Non-pigmented ciliary epithelial cell (primary cell): ENCODE measurements around a stretch of chr11.

GRCh38 chr11:34599576-34599988 lies 21.3 kb upstream of the EHF start:
- RRBS = no CpG with 5 or more reads among the region's 6 CpGs

DNA sequence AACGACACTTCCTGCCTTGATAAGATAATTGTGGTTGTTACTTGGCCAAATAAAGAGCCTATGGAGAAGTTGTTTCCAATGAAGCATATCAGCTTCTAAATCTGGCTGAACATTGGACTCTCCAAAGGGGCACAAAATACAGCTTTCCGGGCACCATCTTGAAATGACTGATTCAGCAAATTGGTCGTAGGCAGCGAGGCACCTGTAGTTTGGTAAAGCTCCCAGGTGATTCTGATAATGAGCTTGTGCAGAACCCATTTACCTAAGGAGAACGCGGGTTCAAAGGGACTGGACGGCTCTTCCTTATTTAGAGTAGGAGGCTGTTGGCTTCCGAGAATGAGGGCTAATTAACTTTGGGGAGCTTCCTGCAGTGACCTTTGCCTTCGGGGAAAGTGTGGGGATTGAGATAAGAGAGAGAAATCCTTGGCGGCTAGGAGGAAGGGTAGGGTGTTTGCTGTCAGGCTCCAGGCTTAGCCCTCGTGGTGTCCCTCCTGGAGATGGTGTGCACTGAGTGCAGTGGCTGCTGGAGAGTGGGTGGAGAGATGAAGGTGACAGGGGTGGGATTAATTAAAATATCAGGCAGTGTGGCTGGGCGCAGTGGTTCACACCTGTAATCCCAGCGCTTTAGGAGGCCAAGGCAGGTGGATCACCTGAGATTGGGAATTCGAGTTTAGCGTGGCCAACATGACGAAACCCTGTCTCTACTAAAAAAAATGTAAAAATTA lies 17.4 kb upstream of the EHF start:
- RRBS = no CpG with 5 or more reads among the region's 16 CpGs

DNA sequence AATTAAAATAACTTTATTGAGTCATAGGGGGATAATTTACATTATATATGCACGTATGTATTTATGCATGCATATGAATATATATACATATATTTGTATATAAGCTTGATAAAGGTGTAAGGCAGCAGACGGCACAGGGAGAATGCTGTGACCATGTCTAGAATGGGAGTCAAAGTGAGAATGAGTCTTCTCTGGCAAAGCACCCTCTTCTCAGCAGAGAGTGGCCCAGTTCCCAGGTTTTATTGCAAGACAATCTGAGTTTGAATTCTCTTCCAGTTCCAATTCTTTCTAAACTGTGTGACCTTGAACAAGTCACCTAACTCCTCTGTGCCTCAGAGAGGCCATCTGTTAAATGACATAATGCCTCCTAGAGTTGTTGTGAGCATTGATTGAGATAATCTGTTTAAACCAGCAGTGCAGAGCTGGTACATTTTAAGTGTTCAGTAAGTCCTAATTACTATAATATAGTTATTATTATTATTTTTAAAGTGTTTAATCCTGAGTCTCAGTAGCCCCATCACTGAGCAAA lies 13.8 kb downstream of the EHF start:
- RRBS = no CpG with 5 or more reads among the region's 2 CpGs

DNA sequence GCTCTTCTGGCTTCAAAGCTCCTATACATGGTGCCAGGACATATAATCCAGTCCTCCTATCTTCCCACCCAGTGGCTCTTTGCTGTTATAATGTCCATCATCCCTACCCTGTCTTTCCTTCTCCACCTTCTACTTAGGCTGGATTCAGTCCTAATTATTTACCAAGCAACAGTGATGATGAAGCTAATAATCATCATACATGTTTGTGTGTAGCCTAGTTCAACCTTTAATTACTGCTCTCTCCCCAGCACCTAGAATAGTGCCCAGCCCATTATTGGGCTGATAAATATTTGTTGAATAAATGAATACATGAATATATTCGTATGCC lies 20.1 kb downstream of the EHF start:
- RRBS = no CpG with 5 or more reads among the region's 1 CpG

DNA sequence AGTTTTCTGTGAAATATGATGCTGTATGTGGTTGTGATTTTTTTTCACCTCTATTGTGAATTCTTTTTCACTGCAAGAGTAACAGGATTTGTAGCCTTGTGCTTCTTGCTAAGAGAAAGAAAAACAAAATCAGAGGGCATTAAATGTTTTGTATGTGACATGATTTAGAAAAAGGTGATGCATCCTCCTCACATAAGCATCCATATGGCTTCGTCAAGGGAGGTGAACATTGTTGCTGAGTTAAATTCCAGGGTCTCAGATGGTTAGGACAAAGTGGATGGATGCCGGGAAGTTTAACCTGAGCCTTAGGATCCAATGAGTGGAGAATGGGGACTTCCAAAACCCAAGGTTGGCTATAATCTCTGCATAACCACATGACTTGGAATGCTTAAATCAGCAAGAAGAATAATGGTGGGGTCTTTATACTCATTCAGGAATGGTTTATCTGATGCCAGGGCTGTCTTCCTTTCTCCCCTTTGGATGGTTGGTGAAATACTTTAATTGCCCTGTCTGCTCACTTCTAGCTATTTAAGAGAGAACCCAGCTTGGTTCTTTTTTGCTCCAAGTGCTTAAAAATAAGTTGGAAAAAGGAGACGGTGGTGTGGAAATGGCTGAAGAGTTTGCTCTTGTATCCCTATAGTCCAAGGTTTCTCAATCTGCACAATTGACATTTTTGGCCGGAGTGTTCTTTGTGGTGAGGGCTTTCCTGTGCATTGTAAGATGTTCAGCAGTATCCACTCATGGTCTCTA lies 38.4 kb downstream of the EHF start:
- RRBS = no CpG with 5 or more reads among the region's 4 CpGs

- RRBS = no CpG with 5 or more reads among the region's 10 CpGs
Measured at GRCh38 chr11:34685148-34685563, 64.3 kb downstream of the EHF start.

DNA sequence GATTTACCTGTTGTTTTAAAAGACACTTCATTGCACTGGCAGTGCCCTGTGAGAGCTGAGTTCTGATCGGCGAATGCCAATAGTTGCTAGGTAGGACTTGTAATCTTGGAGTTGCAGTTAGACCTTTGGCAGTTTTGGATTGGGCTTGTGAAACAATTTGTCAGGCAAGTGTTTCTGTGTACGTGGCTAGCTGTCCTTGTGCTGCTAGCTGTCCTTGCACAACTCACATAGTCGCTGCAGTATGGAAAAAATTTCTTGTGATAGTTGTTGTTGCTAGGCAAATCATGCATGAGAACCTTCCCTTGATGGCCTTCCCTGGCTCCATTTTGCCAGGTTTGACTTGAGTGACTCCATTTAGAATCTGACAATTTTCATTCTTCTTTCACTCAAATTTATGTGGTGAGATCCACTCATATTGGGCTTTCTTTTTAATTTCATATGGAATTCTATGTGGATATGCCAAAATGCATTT lies 140.7 kb downstream of the APIP start:
- RRBS = no CpG with 5 or more reads among the region's 4 CpGs

- RRBS = no CpG with 5 or more reads among the region's 12 CpGs
Measured at GRCh38 chr11:34916973-34917488, 613 bp downstream of the PDHX start.

DNA sequence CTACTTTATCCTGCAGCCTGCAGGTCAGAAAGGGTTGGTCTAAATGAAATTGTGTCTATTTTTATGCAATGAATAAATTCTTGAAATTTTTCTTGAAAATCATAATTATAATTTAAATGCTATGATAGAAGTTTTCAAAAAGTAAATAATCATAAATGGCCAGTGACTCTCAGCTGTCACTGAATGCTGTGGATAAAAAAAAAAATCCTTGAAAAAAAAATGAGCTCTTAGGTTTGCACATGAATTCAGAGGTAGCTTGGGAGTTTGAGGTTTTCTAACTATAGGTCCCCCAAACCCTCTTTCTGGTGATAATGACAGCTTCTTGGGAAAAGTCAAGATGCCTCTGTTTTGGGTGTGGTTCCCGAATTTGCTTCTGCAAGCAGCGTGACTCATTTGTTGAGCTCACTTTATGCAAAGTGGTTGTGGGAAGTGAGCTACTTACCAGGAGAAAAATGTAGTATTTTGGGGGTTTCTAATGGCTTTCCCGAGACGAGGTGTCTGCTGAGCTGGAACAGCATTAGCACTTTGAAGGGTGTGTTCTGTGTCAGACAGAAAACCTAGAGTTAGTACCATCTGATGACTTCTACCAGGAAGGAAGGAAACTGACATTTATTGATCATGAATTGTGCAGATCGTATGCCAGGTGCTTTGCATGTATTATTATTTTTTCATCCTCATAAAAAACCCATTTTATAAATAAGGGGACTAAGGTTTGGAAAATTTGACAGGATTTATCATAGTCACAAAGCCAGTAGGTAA lies 109.1 kb upstream of the CD44 start:
- RRBS = no CpG with 5 or more reads among the region's 5 CpGs

DNA sequence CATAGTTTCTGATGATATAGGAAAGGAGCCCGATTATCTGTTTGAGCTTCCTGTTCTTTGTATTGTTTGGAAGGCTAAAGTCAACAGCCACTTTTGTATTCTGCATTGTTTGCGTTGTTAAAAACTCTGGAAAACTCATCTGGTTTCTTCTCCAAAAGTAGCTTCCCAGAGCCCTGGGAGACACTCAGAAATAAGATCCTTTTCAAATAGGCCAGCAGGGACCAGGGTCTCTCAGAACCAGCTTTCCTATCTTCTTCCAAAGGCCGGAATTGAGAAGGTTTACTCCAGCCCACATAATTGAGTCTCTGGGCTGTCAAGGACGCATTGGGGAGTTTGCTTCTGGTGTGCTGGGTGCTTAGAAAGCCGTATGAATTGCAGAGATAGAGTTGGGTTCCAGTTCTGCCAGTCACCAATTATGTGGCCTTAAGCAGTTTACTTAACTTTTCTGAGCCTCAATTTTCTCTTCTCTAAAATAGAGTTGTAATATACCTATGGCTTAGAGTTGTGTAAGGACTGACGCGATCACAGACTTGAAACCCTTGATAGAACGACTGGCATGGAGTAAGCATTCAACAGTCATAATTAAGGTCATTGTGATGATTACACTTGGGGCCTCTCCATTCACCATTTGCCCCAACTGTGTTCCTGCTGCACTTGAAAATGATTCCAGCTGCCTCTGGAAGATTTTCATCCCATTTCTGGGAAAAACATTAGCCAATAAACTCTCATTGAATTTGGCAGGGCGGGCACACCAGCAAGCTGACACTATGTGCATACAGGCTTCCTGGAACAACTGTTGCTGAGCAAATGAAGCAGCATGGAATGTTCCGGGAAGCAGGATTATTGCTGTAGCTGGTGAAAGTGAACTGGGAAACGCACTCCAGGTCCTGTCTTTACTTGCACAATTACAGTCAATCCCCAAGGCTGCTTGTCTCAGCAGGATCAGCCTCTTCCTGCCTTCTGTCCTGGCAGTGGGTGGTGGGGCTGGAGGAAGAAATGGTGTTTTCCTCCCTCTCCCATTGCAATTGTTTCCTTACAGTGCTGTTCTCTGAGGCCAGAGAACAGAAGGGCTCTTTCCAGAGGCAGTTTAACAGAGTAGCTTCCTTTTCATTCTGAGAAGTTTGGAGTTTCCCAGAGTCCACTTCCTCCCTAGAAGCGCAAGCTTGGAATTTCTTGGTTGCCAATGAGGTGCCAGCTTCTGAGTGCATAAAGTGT lies 19.4 kb downstream of the CD44 start:
- RRBS = no CpG with 5 or more reads among the region's 12 CpGs

DNA sequence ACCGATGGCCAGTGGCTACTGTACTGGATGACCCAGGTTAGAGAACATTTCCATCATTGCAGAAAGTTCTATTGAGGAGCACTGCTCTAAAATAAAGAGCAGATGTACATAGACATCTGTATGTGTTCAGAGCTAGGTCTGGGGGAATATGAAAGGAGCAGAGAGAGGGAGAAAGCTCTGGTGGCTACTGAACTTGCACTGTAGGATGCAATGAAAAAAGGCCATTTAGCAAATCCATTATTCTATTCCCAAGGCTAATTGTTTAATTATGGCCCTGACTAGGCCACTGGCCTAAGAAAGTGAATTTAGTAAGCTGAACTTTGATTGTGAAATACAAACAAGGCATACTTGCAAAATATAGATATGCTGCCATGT lies 38.9 kb downstream of the CD44 start:
- RRBS = no CpG with 5 or more reads among the region's 1 CpG

DNA sequence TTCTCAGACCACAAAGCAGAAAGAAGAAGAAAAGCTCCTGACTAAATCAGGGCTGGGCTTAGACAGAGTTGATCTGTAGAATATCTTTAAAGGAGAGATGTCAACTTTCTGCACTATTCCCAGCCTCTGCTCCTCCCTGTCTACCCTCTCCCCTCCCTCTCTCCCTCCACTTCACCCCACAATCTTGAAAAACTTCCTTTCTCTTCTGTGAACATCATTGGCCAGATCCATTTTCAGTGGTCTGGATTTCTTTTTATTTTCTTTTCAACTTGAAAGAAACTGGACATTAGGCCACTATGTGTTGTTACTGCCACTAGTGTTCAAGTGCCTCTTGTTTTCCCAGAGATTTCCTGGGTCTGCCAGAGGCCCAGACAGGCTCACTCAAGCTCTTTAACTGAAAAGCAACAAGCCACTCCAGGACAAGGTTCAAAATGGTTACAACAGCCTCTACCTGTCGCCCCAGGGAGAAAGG lies 92.0 kb downstream of the CD44 start:
- RRBS = no CpG with 5 or more reads among the region's 1 CpG

- RRBS = no CpG with 5 or more reads among the region's 3 CpGs
Measured at GRCh38 chr11:35247350-35247788, 108.4 kb downstream of the CD44 start.

DNA sequence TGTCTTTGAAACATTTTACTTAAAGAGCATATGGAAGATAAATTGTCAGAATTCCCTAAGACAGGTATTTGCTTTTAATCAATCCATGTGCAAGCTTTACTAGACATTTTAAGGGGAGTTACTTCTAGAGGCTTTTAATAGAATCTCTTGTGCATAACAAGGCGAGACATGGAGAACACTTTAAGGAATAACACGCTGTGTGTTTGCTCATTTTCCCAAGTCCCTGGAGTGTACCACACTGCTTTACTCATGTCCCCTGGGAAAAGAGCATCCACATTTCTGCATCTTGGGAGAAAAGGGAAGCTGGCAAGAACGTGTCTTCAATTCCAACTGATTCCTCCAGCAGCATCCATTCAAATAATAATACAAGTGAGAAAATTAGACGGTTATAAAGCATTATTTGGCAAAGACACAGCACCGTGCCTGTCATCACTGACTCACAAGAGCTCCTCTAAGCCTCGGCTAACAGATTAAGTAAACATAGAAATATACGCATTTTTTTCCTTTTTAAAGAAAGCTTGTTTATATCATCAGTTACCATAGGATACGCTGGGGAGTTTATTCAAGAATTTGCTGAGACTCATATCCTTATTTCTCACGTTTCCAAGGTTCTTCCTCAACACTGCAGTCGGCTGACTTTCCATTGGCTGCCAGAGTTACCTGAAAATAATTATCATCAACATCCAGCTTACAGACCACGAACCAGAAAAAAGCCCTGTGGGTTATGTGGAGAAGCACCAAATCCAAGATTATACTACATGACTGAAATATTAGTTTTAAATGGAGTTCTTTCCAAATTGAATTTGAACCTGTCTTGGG lies 121.5 kb downstream of the CD44 start:
- RRBS = no CpG with 5 or more reads among the region's 11 CpGs

GRCh38 chr11:35390845-35391705 lies 28.3 kb downstream of the SLC1A2 start:
- RRBS = no CpG with 5 or more reads among the region's 11 CpGs

GRCh38 chr11:35526229-35526786 lies 892 bp upstream of the PAMR1 start:
- RRBS = no CpG with 5 or more reads among the region's 11 CpGs

- RRBS = no CpG with 5 or more reads among the region's 2 CpGs
Measured at GRCh38 chr11:35529993-35530570, 4.7 kb upstream of the PAMR1 start.

GRCh38 chr11:35702576-35702874 lies 40.0 kb downstream of the TRIM44 start:
- RRBS = no CpG with 5 or more reads among the region's 7 CpGs

- RRBS = no CpG with 5 or more reads among the region's 1 CpG
Measured at GRCh38 chr11:35762766-35763347, 100.3 kb downstream of the TRIM44 start.

- RRBS = no CpG with 5 or more reads among the region's 5 CpGs
Measured at GRCh38 chr11:35905860-35906360, 38.0 kb upstream of the LDLRAD3 start.